SJCRH30 (cell line): ENCODE measurements around the genes PKD1L1 and C7orf57.

GRCh38 chr7:47327223-47327845 is 254.6 kb downstream of the TNS3 start:
- RAMPAGE, long total RNA = no peak

- RAMPAGE, long total RNA = no peak
These were observed 201.0 kb downstream of the TNS3 start for GRCh38 chr7:47380749-47381449.

- RAMPAGE, long total RNA = no peak
These were observed 181.7 kb downstream of the TNS3 start for GRCh38 chr7:47400252-47400542.

DNA sequence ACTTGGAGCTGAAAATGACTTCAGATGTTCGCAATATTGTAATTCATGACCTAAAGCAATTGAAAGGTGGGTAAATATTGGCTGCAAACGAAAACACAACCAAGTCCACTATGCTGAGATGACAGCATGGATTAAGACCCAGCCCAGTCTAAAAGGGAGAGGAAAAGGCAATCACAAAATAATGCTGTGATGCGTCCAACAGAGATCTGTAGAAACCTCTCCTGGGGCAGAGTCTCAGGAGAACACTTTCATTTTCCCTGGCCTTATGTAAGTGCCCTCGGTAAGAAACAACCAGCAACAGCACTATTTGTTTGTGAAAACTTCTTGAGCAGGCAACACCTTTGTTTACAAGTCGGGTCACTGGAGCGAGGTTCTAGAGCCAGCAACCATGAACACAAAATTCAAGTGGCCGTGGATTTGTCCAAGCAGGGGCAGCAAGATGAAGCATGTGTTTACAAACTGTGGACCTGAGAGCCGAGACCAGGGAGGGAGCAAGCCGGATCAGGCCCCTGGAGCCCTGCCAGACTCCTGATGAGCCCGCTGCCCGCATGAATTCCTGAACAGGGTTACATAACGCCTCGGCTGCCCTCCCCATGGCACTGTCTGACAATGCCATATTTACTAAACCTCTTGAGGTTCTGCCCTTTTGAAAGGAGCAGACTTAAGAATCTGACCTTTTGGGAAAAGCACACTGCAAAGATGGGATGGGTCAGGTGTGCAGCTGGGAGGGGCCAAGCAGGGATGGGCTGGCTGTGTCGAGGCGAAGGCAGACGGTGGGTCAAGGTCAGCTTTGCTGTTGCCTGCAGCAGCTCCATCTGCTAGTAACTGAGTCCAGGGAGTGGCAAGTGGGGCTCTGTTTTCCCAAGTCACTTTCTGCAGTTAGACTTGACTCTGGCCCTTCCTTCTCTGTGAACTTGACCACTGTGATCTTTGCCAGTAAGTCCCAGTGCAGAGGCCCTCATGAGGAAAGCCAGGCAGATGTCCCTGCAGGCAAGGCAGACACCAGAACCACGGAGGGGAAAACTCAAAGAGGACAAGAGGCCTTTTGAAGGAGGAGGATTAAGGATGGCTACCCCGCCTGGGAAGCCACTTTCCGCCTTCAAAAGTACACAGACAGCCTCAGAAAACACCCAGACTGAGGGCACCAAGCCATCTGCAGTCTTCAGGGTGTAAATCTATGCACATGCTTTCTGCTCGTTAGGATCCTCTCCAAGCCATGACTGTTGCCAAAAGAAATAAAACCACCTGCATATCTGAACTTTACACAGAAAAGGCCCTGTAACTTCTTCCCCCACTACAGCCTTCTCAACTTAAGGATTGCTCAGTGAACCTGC is 175.9 kb downstream of the TNS3 start:
- RAMPAGE, long total RNA = no peak

DNA sequence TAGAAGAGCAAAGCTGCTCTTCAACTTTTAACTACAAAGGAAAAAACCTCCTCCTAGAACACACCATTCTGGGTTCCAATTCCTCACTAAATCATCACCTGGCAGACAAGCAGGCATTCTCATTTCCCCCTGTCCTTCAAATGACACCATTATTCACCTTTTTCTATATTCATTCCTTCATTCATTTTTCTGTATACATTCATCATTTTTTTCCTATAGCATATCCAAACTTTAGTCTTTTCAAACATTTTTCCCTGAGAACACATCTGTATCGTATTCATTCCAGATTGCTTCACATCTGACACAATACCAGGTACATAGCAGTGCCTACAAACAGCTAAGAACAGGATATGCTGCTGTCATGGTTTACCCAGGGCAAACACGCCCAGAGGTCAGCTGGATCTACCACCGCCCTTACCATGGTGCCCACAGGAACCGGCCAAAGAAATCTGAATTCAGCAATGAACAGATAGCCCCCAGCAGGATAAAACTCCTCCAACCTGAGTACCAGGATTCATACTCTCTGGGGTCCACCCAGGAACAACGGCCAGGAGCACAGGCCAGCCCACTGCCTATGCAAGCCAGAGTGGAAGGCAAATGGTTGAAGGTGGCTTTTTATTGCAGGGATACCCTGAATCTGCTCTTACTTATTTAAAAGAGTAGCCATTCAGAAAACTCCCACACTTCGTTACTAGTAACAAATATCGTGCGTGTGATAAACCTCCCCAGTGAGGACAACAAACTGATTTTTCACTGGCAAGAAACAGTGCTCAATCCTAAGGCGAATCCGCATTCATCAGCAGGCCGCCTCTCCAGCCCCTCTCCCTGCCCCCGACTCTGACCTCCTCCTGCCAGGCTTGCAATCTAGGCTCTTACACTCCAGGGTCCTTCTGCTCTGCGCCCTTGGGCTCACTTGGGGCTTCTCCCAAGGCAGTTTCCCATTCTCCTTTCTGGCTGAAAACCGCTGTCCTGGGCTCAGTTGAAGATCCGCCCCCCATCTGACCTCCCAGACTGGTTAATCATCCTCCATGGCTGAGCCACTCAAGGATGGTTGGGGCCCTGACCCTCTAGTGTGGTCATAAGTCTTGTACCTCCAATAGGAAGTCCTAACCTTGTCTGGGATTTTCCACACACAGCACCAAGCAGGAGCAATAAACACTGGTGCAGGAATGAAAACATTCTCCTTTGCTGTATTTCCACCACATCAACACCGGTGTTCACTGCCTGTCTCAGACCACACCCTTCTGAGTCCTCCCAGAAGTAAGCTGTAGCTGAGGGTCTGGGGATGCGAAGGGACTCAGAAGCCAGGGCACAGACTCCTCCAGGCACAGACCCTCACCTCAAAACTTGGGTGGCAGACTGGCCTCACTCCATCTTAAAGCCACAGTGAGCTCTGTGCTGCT is 42.8 kb downstream of the TNS3 start:
- RAMPAGE, long total RNA = no peak

DNA sequence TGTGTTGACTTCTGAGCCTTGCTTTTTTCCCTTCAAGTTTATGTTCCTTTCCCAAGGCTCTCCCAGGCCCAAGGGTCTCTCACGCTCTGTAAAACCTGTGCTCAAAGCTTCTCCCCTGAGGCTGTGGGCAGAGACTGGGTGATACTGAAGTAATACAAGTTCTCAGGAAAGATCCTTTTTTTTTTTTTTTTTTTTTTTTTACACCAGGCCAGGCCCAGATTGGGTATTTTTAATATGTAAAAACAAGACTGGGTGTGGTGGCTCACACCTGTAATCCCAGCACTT is 88.2 kb upstream of the TNS3 start:
- RAMPAGE, long total RNA = no peak

DNA sequence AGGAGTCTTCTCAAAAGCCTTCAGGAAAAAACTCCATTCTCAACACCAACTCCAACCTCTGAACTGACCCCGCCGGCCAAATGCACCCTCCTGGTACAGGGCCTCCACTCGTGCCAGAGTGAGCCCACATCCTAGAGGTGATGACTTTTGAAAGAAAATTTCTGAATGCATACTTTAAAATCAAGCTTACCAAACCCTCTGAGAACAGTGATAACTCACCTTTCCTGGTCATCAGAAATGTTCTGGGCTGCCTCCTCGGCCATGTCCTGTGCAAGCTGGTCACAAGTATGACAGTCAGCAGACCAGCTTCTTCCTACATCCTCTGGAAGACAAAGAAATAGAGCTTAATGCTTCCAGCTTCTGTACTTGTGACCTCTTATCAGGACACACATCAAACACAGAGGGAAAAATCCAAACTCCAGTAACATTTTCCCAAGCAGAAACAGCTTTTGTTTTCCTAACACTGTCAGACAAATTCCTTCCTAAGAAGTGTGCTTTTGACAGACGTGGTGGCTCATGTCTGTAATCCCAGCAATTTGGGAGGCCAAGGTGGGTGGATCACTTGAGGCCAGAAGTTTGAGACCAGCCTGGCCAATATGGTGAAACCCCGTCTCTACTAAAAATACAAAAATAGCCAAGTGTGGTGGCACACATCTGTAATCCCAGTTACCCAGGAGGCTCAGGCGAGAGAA is at the start of gene PKD1L1:
PKD1L1 (minus strand) TSS at position 289 of the 692 bp plus-strand sequence.
- RAMPAGE, long total RNA = no peak

DNA sequence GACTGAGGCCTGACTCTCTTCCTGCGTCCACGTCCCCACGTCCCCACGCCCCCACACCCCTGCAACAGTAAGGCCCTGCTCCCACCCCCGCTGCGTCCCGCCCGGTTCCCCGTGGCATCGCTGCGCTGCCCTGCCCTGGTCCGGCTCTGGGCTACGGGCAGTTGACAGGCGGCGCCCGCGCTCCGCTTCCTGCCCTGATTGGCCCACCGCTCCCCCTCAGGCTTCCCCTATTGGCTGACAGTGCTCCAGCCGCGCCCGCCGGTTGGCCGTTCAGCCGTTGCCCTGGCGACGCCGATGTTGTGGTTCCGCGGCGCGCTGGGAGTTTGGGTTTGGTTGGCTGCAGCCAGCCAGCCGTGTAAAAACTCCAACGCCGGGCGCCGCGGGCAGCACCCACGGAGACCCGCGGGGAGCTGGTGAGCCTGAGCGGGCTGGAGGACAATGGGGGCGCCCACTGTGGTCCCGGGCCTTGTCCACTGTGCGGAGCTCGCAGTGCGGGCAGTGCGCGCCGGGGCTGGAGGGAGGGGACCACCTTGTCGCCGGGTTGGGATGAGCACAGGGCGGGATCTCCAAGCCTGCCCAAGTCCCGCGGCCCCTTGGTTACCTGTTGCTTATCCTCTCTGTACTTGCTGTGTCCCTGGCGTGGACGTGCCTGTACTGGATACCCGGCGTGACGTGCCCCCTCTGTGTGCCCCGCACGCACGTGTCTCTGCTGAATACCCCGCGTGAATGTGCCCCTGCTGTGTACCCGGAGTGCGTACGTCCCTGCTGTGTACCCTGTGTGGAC is at the start of gene C7orf57:
C7orf57 (plus strand) TSS at position 326 of the 784 bp plus-strand sequence.
- RAMPAGE, long total RNA = no peak

GRCh38 chr7:48108126-48108556 is 19.1 kb downstream of the UPP1 start:
- RAMPAGE, long total RNA = no peak

DNA sequence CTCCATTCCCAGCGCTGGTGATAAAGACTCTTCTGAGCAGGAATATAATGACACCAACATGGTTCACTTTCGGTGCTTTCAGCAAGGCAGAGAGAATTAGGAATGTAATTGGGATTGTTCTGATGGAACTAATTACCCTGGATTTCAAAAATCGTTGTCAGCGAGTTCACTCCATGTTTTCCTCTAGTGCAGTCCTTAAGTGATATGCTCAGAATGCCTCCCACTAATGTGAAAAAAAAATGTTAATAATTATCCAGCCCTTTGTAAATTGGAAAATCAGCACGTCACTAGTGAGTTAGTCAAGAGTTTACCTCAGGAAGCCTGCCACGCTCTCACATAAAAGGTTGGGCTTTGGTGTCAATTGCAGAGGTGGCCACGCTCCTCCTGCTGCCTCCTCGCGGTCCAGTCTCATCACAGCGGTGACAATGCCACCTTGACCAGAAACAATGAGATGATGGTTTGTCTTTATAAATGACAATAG is 22.5 kb downstream of the UPP1 start:
- RAMPAGE, long total RNA = no peak

- RAMPAGE, long total RNA = no peak
These were observed 283.6 kb downstream of the ABCA13 start for GRCh38 chr7:48454761-48455391.

DNA sequence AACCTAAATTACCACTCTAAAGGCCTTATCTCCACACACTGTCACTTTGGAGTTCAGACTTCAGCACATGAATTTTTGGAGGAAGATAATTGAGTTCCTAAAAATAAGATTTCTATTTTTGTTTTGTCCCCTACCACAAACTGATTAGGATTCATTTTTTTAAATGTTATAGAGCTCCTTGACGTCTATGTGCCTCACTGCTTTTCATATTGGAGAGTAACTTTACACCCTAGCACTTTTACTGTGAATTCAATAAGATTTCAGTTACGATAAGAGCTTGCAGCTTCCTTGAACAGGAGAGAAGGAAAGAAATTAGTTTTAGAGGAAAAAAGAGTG is 142.7 kb upstream of the VWC2 start:
- RAMPAGE, long total RNA = no peak

- RAMPAGE, long total RNA = no peak
These were observed 1.7 kb downstream of the VWC2 start for GRCh38 chr7:49774972-49775628.

DNA sequence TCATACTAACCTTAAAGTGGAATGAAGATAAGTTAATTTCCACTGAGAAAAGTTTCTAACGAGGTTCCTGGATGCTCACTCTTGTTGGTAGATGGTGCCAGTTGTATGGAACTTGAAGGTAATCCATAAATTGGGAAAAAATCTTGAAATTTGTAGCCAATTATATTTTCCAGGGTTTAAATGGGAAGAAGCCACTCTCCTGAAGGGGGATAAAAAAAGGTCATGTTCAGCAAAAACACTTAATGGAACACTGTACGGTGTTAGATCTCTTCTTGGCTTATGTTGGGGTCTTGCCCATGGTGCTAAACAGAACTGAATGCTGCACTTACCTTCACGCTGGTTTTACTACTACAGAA is 24.5 kb downstream of the SPATA48 start:
- RAMPAGE, long total RNA = no peak

GRCh38 chr7:50281538-50282390 is 22.8 kb upstream of the IKZF1 start:
- RAMPAGE, long total RNA = no peak

DNA sequence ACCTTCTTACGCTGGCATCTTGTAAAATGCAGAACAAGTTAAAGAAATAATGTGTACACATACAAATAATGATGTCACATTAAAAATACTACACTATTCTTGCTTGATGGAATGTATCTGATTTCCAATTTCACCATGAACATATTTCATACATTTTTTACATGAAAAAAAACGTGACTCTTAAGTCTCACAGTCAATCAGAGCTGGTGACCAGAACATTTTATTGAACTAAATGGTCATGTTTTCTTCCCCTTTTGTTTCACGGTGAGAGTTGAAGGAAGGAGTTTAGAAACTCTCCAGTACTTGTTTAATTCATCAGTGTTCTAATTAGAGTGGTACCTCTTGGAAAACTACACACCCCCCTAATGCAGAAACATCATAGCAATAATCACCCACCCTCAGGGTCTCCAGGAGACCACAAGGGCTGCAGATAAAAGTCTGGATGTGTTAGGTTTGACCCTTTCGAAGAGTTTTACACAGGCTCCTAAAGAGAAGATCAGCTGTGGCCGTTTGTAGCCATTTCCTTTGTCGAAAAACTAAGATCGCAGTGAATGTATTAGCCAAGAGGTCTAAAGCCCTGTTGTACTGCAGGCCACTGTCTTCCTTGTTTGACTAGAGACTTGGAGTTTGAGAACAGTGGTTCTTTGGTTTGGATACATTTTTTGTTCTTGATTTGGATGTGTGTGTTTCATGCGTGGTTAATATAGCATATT is 1.8 kb downstream of the IKZF1 start:
- RAMPAGE, long total RNA = no peak

DNA sequence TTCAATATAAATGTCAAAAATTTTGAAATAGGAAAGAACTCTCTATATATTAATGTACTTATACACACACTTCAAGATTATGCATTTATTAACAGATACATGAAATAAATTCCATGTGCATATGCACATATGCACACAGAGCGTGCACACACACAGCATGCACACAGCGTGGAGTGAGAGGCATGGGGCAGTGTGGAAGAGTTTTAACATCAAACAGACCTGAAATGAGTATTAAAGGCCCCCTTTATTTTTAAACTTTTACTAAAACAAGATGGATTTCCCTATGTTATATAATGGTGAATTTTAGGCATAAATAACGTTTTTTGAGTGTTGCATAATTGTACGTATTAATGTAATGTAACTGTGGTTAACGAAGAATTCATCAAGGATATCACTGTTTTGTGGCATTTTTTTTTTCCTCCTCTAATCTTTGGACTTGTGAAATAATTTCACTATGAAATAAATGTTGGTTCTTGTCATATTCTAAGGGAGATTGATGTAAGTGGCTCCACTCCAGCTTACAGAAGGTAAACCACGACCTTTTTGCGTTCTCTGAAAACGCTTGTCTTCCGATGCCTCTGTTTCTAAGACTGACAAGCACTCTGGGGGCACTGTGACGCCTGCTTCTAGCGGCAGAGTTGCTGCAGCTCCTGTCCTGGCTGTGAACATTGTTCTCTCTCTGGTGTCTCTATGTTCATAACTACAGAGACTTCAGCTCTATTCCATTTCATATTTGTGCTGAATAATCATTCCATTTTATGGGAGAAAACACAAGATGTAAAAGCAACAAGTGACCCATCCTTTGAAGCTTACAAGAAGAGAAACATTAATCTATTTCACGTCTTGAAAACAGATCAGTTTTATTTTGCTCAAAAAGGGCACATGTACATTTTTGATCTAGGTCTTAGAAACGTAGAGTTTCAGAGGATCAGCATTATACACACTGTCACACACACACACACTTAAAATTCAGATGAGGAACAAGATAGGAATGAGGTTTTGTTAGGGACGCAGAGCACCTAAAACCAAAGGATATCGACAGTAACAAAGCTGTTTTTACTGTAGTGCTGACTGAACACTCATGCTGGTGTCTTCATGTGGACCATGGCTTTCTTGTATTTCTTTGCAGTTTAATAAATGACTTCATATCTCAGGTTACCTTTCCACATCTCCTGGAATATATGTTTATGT is 2.7 kb downstream of the IKZF1 start:
- RAMPAGE, long total RNA = no peak

DNA sequence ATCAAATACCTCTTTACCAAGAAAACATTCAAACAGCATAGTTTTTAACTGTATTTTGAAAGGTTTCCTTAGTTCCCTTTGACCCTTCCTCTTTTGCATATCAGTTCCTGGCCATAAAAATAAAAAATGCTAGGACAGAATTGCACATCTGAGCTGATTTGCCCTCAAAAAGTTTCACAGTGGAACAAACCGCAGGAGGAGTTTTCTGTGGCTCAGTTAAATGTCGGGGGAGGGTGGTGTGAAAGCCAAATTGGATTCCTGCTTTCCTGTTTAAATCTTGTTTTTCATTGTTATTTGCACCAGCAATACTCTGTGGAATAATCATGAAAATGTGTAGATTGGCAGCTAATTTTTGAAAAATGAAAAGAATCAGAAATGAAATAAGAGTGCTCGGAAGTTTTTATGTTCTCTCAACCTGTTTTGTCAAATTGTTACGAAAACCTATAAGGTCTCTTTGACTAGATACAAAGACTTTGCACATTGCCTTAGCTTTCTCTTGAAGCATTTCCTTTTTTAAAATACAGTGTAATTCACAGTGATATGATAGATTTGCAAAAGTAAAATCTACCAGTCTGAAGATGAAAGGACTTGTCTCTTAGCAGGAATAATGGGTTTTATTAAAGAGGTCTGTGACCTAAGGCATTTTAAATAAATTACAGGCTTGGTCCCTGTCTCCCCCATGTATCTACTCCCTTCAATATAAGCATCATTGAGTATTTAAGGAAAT is 8.3 kb downstream of the IKZF1 start:
- RAMPAGE, long total RNA = no peak

- RAMPAGE, long total RNA = no peak
These were observed 31.8 kb downstream of the IKZF1 start for GRCh38 chr7:50336114-50336999.

GRCh38 chr7:50339834-50340772 is 35.6 kb downstream of the IKZF1 start:
- RAMPAGE, long total RNA = no peak